OCI-LY7 (cell line): ENCODE measurements around the genes CASP1, ALKBH8 and CUL5.

DNA sequence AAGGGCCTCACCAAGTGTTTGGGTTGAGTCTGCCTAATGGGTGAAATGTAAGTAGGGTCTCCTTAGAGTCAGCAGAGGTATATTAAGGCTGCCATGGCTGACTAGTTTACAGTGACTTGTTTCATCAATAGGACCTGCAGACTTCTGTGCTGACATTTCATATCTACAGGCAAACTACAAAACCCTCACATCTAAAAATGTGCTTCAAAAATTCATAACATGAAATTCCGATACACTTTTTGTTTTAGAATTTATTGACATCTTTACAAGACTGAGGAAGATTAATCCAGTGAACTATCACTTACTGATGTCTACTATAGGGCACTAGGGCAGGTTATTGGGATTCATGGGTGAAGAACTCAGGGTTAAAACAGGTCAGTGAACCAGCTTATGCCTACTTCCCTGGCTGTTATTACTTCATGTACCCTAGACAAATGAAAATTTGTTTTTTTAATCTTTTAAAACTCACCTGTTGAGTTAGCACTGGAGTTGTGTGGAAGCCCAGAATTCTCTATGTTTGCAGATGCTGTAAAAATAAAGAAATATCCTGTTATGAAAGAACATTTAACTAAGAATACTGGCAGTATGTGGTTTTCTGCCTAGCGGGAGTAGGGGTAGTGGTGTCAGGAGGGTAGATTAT is 4.1 kb downstream of the TMEM123 start:
- PRO-cap, result no peak
- RAMPAGE, long total RNA, result no peak

GRCh38 chr11:102458419-102458940 is 5.9 kb upstream of the TMEM123 start:
- PRO-cap, result no peak
- RAMPAGE, long total RNA, result no peak

DNA sequence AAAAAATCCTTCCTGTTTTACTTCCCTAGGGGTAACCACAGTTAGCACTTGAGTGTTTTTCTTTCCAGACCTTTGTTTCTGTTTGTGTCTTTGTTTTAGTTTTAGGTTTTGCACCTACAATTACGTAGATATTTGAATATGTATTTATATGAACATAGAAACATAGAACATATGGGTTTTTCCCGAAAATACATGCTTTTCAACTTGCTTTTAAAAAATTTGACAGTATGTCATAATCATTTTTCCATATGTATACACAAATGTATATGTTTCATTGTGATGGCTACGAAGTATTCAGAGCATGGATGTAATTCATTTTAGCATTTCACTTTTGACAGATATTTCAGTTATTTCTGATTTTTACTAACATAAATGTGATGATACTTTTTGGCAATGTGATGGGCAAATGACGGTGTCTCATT is 12.7 kb upstream of the TMEM123 start:
- PRO-cap, result no peak
- RAMPAGE, long total RNA, result no peak

DNA sequence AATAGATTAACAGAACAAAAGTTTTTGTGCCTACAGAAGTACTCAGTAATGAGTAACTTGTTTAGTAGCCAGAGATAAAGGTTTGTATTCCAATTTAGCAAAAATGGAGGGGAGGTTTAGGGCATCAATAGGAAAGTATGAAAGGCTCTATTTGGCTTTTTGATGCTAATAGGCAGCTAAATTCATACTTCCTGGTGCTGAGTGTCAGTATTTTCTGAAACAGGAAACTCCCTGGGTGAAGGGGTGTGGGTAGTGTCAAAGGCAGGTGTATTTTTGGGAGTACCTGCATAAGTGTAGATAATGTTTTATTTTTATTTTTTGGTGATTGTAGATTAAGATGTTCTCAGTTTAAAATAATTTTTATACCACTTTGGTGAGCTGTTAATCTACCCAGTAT is 29.3 kb upstream of the MMP7 start:
- PRO-cap, result unidirectional peak, plus-strand start at position 238 of the sequence
- RAMPAGE, long total RNA, result no peak

DNA sequence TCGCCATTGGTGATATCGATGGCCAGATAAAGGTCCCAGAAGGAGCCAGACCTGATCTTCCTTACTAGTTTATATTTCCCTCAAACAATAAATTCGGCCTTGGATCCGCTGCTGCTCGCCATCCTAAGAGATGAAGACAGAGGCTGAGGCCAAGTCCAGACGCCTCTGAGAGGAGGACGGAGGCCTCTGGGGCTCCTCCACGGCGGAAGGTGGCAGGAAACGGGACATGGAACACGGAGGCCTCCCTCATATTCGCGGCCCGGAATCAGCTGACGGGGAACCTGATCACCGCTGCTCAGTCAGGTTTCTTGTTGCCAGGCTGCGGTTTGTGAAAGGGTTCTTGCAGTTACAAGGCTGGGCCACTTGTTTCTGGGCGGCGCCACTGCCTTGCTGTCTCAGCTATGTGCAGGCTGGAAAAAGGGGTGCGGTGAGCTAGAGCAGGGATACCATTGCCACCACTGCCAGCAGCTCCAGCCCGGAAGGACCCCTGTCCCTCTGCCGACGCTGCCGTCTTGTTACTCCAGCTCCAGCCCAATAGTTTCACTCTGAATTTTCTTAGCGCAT is 9.9 kb upstream of the MMP1 start:
- PRO-cap, result no peak
- RAMPAGE, long total RNA, result no peak

- PRO-cap, result no peak
- RAMPAGE, long total RNA, result no peak
These were observed 233.4 kb upstream of the DDI1 start for GRCh38 chr11:103803062-103803338.

DNA sequence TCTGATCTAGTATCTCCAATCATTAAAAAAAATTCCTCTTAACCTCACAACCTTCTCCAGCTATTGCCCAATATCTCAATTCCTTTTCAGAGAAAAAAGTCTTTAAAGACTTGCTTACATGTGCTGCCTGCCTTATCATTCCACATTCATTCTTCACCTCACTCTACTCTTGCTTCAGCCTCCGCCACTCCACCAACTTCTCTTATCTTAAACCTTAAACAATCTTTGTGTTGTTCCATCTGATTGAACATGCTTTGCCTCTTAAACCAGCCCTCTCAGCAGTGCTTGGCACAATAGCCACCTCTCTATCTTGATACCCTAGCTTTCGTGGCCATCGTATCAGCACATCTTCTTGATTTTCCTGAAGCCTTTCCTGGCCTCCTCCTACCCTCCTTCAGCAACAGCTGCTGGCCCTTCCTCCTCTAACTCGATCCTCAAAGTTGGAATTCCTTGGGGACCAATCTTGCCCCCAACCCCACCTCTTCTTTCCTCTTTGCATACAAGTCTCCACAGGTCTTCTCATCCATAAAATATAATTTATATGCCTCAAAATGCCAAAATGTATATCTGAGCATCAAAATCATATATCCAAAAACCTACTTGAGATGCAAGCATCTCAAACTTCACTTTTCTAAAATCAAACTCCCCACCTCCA is 57.5 kb downstream of the DDI1 start:
- PRO-cap, result no peak
- RAMPAGE, long total RNA, result no peak

- PRO-cap, result no peak
- RAMPAGE, long total RNA, result no peak
These were observed 138.3 kb downstream of the CASP4 start for GRCh38 chr11:104829968-104830495.

- PRO-cap, result no peak
- RAMPAGE, long total RNA, result no peak
These were observed 109.0 kb downstream of the CASP4 start for GRCh38 chr11:104859379-104859771.

DNA sequence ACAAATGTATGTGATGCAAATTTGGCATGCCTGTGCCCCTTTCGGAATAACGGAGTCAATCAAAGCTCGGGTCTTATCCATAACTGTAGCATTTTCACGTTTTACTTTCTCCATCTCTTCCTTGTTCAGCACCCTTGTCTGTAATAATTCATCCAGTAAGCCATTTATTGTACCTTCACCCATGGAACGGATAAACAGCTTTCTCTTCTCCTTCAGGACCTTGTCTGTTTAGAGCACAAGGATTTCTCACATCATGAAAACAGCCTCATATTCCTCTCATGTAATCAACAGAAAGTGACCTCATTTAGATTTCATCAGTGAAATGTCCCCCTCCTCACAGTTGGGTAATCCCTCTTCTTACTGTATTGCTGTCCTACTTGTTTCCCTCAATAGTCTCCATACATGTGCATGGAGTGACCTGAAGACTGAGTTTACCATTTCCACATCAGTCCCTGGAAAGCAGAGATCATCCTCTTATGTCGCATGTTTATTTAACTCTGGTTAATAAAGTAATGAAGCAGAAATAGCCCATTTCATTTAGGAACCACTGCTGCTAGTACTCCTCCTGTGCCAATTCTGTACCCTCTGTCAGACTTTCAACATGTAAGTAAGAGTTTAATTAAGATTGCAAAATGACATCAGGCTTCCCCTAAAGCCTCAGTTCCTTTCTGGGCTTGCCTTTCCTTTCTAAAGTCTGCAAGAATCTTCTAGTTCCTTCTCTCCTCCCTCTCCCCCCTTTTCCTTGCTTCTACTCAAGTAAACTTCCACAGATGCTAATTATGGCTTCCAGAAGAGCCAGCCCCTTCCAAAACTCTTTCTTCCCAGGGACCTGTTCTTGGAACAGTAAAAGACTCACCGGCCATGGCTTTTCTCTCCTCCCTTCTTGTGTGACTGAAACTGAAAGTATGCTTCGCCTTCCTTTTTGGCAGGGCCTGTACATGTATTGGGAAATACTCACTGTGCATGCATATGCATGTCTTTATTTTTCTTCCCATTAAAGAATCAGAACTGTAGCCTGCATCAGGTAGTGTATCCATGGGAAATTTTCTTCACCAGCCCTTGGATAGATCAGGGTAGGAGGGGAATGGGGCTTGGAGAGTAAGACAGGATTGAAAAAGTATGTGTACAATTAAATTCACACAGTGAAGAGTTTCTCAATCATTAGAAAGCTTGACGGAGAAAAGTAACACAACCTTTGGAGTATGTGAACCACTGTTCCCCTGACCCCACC is at the start of gene CASP1:
Gene CASP1 (minus strand): TSS at position 894 of the 1,231 bp plus-strand sequence.
- PRO-cap, result no peak
- RAMPAGE, long total RNA, result no peak

DNA sequence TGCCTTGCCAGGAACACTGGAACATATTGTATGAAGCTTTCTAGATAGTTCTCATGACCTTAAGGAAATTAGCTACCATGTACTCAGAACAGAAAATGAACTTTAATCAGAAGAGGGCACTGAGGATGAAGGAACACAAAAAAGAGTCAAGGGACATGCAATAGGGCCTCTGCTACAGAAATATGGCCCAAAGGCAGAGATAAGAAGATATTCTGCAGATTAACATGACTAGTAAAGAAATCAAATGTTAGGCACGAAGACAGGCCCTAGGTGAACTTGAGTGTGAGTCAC is 1.1 kb downstream of the CARD16 start:
- PRO-cap, result no peak
- RAMPAGE, long total RNA, result no peak

DNA sequence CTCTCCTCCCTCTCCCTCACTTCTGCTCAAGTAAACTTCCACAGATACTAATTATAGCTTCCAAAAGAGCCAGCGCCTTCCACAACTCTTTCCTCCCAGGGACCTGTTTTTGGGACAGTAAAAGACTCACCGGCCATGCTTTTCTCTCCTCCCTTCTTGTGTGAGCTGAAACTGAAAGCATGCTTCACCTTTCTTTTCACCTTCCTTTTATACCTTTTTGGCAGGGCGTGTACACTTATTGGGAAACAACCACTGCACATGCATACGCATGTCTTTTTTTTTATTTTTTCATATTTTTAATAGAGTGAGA is 26.2 kb upstream of the CARD16 start:
- PRO-cap, result no peak
- RAMPAGE, long total RNA, result no peak

DNA sequence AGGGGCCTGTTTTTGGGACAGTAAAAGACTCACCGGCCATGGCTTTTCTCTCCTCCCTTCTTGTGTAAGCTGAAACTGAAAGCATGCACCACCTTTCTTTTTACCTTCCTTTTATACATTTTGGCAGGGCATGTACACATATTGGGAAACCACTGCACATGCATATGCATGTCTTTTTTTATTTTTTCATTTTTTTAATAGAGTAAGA is 38.3 kb downstream of the CARD18 start:
- PRO-cap, result no peak
- RAMPAGE, long total RNA, result no peak

- PRO-cap, result no peak
- RAMPAGE, long total RNA, result no peak
These were observed 2.5 kb upstream of the CARD18 start for GRCh38 chr11:105142092-105142500.

DNA sequence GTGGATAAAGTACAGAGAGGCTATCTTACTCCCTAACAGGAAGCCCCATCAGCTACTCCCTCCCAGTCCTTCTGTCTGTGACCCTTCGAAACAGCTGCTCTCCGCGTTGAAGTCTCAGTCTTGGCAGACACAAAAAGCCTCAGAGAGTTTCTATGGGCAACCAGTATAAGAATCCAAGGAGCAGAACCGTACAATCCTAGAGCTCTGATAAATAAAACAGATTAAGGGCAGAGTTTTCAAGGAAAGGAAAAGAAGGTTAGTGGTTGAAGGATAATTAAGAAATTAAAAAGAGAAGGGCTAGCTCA is 35.0 kb downstream of the GUCY1A2 start:
- PRO-cap, result no peak
- RAMPAGE, long total RNA, result no peak

GRCh38 chr11:107504345-107505120 is 46.9 kb upstream of the CWF19L2 start:
- PRO-cap, result no peak
- RAMPAGE, long total RNA, result no peak

- PRO-cap, result bidirectional peak, plus-strand start at chr11:107565272, minus-strand start at chr11:107565242; bidirectional peak, plus-strand start at chr11:107565559, minus-strand start at chr11:107565510; bidirectional peak, plus-strand start at chr11:107565800, minus-strand start at chr11:107565667
- RAMPAGE, long total RNA, result no peak
These were observed at the start of gene ALKBH8 for GRCh38 chr11:107564859-107566178. Gene ALKBH8, minus strand, starts transcription at chr11:107565735.

DNA sequence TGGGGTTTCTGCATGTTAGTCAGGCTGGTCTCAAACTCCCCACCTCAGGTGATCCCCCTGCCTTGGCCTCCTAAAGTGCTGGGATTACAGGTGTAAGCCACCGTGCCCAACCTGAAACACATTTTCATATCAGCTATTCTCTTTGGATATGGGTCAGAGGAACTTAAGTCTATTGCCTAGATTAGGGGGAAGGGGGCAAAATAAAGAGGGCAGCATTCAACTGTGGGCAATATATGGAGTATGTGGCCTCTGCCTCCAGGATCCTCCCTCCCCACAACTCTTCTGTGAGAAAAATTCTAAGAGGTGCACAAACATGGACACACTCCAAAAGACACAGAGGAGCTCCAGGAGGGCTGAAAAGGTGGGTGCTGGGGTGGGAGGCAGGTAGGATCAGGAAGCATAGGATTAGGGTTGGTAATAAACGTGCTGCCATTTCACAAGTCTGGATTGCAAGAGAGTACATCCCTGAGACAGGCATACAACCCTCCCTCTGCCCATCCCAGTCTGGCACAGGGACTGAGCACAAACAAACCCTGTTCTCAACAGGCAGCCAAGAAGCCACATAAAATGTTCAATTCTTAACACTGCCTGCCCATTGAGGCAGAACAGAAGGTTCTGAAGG is 18.6 kb downstream of the SLC35F2 start:
- PRO-cap, result no peak
- RAMPAGE, long total RNA, result no peak

DNA sequence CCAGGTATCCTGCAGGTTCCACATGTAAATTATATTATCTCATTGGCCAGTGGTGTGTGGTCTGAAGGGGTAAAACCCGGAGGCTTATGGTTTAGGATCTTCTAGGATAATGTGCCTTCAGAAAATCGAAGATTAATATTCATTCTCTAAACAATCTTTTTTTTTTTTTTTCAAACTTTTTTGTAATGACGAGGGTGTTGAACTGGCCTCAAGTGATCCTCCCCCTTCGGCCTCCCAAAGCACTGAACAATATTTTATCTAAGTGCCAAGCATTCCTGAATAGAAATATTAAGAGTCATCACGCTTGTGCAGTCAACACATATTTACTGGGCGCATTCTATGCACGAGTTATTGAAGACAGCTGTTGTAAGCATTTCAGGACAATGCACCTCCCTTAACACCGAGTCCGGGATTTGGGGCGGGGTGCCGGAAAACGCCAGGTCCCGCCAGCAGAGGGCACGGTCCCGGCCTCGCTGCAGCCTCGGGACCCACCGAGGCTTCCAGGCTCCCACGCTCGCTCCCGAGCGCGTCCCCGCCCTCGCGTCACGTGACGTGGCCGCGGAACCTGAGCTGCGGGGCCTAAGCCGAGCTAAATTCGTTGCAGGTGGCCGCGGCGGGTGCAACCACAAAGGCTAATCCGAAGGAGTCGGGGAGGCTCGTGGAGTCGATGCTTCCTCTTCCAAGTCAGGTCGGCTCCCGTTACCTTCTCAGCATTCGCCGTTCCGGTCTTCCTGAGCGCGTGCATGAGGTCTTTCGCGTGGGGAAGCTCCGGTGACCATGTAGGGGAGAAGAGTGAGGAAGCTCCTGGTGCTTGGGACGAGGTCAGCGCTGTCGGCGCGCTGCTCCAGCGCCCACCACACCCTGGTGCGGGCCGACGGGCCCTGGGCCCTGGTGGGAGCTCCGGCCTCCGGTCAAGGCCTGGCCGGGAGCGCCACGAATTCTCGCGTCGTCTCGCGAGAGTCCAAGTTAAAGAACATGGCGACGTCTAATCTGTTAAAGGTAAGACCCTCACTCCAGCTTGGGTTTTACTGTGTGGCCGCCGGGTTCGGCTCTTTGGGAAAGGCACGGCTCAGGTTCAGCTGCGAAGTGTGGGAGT is at the start of gene CUL5:
Gene CUL5 (plus strand): TSS at position 525 of the 1,096 bp plus-strand sequence.
- PRO-cap, result bidirectional peak, plus-strand start at position 546 of the sequence, minus-strand start at position 519 of the sequence; bidirectional peak, plus-strand start at position 964 of the sequence, minus-strand start at position 920 of the sequence
- RAMPAGE, long total RNA, result no peak

DNA sequence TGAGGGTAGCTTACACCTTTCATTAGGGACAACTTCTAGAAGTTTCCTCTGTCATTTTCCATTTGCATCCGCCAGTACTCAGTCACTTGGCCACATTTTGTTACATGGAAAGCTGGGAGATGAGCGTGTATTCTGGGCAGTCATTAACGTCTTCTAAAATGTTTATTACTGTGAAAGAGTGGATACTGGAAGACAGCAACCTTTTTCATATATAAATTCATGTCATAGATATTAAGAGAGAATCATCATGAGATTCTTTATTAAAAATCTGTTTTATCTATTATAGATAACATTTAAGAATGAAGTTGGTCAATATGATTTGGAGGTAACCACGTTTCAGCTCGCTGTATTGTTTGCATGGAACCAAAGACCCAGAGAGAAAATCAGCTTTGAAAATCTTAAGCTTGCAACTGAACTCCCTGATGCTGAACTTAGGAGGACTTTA is 26.1 kb upstream of the ACAT1 start:
- PRO-cap, result no peak
- RAMPAGE, long total RNA, result no peak